ENCODE results near the genes GPSM3 and HLA-DOA.

- RRBS, result no CpG with 5 or more reads among the region's 25 CpGs
These were observed 30.5 kb downstream of the CYP21A2 start for GRCh38 chr6:32068462-32069277.

GRCh38 chr6:32110554-32111085 lies 1.5 kb upstream of the TNXB start:
- RRBS, result no CpG with 5 or more reads among the region's 8 CpGs

DNA sequence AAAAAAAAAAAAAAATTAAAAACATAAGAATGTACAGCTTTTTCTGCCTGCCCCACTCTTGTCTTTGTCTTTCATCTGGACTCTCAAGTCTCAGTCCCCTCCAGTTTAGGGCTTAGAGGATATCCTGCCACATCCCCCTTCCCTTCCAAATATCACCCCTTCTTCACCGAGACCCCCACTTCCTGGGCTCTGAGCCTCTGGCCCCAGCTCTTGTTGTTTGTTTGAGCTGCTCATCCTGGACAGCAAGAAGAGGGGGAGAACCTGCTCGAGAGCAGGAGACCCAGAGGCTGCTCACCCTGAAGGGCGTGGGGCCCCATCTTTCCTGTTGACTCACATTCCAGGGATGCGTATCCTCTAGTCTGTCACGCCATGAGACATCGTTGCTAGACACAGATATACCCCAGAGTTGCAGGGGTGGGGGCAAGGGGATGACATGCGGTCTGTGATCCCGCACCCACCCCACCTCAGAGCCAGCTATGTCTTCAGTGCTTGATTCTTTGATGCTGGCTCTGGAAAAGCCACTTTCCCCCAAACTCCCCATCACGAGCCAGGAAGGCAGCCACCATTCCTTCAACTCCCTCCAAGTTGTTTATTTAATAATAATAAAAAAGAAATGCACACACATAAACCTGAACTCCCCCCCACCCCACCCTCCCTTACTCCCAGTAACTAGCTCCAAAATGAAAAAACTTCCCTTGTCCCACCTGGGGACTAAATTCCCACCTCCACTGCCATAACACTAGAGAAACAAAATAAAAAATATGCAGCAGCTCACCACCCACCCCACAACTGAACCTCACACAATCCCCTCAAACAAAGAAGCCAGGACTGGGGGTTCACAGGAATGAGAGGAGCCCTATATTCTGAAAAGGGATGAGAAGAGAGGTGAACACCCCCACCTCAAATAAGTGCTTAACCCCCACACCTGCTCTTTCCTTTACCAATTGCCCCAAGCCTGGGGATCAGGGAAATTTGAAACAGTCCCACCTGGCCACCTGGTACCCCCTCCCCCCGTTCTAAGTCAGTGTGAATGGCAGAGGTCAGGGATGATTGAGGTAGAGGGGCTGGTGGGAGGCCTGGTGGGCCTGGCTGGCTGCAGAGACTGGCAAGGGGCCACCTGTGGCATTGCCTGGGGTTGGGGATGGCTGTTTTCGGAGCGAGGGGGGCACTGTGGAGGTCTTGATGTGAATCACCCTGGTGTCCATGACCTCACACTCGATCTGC lies 6.0 kb upstream of the TNXB start:
- RRBS, result no CpG with 5 or more reads among the region's 13 CpGs

- RRBS, result 44% methylated on average over 19 of the region's 39 CpGs
These were observed 1.4 kb downstream of the PRRT1 start for GRCh38 chr6:32150305-32150709.

DNA sequence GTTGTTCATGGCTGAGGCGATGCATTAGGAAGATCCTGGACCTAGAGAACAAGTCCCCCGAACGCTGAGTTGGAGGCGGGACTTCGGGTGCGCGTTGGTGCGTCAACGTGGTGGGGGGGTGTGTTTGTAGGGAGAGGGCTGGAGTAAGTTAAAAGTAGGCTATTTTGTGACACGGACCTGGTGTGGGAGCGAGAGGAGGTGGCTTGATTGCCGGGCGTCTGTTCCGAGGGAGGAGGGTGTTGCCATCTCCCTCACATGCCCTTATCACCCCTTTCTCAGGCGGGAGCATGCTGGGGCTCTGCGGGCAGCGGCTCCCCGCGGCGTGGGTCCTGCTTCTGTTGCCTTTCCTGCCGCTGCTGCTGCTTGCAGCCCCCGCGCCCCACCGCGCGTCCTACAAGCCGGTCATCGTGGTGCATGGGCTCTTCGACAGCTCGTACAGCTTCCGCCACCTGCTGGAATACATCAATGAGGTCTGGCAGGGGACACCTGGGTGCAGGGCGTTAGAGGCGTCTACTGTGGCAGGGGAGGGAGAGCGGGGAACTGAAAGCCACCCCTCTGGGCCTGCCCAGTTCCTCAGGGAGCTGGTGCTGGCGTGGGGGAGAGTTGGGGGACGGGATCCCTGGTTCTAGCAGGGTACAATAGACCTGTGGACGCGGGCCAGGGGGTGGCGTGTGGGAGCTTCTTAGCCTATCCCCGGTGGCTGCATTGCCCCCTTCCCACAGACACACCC lies 532 bp downstream of the PPT2 start:
- RRBS, result no CpG with 5 or more reads among the region's 40 CpGs

GRCh38 chr6:32186924-32187362 lies 2.9 kb upstream of the AGER start:
- RRBS, result no CpG with 5 or more reads among the region's 9 CpGs

DNA sequence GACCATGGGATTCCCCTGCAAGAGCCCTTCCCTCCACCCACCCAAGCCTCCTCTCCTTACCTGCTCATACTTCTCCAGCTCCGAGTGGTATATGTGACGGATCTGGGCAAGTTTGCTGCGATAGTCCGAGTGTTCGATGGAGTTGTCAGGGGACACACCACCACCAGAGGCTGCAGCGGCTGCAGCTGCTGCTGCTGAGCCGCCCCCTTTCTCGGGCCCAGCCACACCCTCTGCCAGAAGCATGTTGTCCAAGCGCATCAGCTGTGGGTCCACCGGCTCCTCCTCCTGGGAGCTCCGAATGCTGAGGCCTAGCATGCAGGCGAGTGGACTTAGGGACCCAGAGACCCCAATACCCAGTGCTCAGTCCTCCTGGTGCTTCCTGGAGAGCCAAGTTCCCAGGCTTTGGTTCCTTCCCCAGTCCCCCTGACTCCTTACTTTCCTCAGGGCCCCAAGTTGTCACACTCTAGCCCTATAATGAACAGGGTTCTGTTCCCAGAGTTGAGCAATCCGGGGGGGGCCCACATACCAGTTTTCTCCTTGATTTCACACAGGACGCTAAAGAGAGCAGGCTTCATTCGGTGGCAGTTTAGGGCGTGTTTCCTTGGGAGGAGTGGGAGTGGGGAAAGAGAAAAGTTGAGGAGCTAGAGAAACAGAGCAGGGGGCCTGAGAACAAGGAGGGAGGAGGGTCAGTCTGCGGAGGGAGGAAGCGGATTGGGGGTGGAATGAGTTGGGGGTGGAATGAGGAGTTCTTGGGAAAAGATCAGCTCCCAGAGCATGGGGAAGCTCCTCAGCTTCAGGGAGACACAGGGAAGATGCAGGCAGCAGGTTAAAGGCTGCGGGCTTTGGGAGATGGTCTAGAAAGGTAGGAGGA lies 1.6 kb downstream of the PBX2 start:
- RRBS, result no CpG with 5 or more reads among the region's 19 CpGs

DNA sequence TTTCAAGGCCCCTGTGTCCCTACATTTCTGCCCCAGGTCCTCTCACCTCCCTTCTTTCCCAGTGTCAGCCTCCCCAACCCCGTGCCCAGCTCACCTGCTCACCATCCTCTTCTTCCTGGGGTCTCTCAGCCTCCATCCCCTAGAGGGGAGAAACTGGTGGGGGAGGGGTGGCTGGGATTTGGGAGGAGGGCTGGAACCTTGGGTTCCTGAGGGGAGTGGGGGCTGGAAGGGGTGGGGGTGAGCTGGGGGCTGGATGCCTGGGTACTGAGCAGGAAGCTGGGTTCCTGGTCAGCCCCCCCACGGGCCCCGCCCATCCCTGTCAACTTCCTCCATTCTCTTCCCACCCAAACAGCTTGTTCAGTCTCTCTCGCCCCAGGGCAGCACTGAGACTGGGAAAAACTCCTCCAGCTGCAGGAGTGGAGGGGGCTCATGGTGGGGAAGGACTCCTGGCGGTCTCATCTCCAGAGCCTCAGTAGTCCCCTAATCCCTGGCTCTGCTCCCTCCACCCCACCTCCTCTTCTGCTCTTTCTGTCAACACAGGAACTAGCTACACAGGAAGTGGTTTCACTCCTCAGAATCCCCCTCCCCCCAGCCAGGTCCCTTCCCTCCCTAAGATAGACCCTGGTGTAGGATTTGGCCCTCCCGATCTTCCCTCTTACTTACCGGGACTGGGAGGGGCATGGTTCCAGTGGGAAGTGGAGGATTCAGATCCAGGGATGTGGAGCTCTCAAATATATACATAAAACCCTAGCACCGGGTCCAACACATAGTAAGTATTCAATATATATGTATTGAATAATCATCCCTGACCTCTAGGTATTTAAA lies at the start of gene GPSM3:
TSS of gene GPSM3 (minus strand) at position 266 of the 825 bp plus-strand sequence.
- RRBS, result 68% methylated on average over 2 of the region's 8 CpGs

GRCh38 chr6:32196874-32197858 lies 4.7 kb upstream of the GPSM3 start:
- RRBS, result 28% methylated on average over 5 of the region's 22 CpGs

DNA sequence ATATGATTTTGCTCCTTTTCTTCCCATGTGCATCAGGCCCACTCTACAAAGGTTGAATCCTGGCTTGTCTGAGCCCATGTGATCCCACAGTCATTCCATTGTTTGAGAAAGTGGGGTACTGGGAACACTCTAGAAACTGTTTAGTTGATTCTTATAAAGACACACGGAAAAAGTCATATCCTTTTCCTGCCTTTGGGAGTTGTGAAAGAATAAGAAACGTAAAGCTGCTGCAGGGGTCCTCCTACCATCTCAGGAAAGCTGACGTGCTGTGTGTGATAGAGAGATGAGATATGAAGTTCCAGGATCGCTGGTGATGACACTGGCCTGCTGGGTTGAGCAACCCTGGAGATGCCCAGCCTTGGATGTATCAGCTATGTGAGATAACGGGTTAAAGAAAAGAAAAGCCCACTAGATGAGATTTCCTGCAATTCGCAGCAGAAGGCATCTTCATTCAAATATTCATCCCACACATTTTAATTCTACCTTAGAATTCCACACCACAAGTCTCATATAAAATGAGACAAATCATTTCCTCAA lies 21.4 kb upstream of the HLA-DRB5 start:
- RRBS, result no CpG with 5 or more reads among the region's 6 CpGs

- RRBS, result no CpG with 5 or more reads among the region's 5 CpGs
These were observed 9.3 kb downstream of the HLA-DRB1 start for GRCh38 chr6:32580205-32580897.

GRCh38 chr6:32845039-32845995 lies 1.5 kb upstream of the PSMB8 start:
- RRBS, result no CpG with 5 or more reads among the region's 18 CpGs

- RRBS, result no CpG with 5 or more reads among the region's 21 CpGs
These were observed 370 bp downstream of the PSMB9 start for GRCh38 chr6:32854325-32854798.

GRCh38 chr6:32935873-32936089 lies 5.0 kb downstream of the HLA-DMB start:
- RRBS, result no CpG with 5 or more reads among the region's 1 CpG

- RRBS, result 15% methylated on average over 2 of the region's 17 CpGs
These were observed 1.7 kb downstream of the BRD2 start for GRCh38 chr6:32970097-32970542.

GRCh38 chr6:32979345-32980202 lies 11.2 kb downstream of the BRD2 start:
- RRBS, result no CpG with 5 or more reads among the region's 11 CpGs

GRCh38 chr6:32980763-32981349 lies 12.5 kb downstream of the BRD2 start:
- RRBS, result no CpG with 5 or more reads among the region's 4 CpGs

DNA sequence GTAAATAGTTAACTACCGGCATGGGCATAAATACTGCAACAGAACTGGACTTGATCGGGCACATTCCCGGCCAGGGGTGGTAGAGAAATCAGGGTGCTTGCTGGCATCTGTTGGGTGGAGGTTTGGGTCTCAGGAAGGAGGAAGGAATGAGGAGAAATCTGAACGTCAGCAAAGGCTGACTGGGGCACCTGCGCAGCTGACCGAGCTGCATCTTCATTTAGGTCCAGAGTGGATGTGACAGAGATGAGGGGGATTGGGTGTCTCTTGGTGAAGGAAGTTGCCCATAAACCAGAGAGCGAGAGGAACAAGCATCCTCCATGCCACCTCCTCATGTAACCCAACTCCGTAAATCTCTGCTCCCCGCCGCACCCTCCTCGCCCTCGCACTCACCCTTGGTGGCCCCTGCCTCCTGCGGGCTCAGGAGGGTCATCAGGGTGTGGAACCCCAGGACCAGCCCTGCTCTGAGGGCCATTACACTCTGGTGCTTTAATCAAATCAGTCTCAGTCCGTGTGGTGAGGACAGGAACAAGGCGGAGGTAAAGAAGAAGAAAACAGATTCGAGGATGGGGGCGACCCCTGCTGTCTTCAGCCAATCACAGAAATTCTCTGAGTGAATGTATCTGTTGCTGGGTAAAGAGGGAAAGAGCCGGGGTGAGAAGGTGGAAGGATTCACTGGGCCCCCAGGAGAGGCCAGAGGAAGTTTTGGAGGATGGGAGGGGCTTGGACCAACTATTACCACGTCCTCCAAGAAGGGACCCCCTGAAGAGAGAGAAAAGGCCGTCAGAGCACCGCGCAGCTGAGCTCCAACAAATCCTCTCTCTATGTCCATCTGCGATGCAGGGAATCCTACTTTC lies at the start of gene HLA-DOA:
TSS of gene HLA-DOA (minus strand) at position 527 of the 854 bp plus-strand sequence.
- RRBS, result no CpG with 5 or more reads among the region's 23 CpGs

- RRBS, result no CpG with 5 or more reads among the region's 5 CpGs
These were observed 13.0 kb downstream of the HLA-DPB1 start for GRCh38 chr6:33088786-33089235.

DNA sequence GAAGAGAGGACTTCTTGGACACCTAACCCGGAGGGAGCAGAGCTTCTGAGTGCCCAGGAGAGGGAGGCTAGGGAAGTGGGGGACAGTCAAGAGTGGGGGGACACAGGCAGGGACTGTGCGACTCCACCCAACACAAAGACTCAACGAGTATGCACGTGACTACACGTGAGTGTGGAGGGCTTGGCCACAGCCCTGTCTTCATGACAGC lies 30.3 kb downstream of the COL11A2 start:
- RRBS, result 38% methylated on average over 1 of the region's 5 CpGs